Smooth muscle cell (in vitro differentiated cells): ENCODE measurements around a stretch of chr10.

- RAMPAGE, long total RNA = no peak
Measured at GRCh38 chr10:104067269-104067938, 18.3 kb downstream of the COL17A1 start.

DNA sequence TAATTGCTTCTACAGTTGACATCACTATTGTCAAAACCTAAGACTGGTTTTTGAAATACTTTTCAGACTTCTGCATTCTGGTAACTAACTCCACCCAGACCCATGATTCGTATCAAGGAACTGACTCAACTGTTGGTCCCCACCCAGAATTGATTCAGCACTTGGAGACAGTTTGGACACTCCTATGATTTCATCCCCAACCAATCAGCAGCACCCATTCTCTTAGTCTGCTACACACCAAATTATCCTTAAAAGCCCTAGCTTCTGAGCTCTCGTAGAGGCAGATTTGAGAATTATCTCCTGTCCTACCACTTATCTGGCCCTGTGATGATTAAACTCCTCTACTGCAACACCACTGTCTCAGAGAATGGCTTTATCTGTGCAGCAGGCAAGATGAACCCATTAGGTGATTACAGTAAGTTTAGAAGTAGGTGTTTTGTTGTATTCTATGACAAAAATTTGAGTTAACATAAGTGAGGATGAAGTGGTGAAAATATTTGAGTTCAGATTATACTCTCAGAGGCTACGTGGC is 7.7 kb upstream of the GSTO1 start:
- RAMPAGE, long total RNA = no peak

DNA sequence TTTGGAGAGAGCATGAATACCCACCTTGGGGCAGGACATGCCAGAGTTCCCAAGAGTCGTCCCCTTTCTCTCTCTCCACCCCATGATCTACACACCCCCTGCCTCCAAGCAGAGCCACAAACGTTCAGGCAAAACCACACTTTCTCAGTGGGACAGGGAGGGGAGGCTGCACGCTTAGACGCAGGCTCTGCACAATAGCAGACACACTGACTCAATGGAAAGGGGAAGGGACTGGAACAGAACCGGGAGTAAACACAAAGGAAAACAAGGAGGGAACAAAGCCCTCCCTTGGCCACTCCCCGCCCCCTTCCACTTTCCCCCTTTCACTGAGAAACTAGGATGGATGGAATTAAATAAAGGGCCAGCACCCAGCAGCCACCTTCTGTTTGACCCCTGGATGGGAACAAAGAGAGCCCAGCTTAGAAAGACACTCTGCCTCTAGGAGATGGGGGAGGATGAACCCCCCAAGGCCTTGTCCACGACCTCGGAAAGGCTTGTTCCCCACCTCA is 9.9 kb downstream of the ITPRIP start:
- RAMPAGE, long total RNA = no peak

DNA sequence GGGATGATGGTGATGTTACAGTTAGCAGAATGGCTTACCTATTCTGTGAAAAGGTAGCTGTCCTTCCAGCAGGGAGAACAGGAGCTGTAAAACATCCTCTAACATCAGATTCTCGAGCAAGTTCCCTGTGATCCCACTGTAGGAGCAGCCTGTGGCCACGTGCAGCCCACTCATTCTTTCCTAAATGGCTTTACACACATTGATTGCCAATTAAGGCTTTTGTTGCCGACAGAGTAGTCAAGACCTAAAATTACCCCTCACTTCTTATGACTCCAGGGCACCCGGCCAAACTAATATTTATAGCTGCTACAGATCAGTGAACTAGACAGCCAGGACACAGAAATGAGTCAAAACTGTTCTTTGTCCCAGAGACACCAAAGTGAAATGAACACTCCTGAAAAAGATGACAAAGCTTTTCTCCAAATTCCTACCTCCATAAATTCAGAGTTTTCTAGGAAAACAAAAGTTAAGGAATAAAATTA is 832.1 kb downstream of the SORCS3 start:
- RAMPAGE, long total RNA = no peak

GRCh38 chr10:105951968-105952537 is 1212.5 kb downstream of the SORCS1 start:
- RAMPAGE, long total RNA = no peak

GRCh38 chr10:106957762-106958245 is 206.7 kb downstream of the SORCS1 start:
- RAMPAGE, long total RNA = no peak

- RAMPAGE, long total RNA = no peak
Measured at GRCh38 chr10:108315485-108316407, 1151.2 kb upstream of the SORCS1 start.

- RAMPAGE, long total RNA = no peak
Measured at GRCh38 chr10:108911610-108912614, 1011.4 kb downstream of the XPNPEP1 start.

DNA sequence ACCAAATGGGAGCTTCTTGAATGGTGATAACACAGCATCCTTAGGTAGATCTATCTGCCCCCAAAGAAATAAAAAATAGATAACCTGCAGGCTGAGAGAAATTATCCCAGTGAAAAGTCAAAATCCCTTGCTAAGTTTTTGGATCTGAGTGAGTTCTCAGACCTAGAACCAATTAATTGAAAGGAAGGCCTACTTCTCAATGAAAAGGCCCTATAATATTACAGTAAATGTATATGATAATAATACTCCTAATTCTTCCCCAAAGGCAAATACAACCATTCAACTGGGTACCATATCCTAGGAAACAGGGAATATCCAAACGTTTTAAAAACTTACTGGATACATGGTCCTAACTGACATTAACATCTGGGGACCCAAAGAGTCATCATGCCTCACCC is 670.2 kb downstream of the XPNPEP1 start:
- RAMPAGE, long total RNA = no peak

DNA sequence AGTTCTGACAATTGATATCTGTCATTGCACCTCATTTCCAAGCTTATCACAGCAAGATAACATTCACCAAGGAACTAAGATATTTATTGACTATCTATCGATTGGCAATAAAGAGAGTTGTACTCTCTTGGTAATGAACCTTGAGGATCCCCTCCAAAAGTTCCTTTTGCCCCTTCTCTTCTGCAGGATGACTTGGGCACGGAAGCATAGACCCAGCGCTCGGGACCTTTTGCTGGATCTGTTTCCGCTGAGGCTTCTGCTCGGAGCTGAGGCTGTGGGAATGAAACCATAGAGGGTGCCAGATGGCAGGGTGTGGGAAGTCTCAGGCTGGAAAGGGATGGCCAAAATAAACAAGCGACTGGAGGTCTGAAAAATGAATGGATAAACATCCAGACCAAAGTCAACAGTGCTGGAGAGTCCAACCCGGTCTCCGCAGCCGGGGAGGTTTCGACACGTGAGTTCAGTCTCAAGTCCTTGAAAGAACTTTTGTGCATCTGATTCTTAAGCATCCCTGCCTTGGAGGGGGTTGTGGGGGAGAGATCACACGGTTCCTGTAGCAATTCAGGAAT is 42.1 kb upstream of the XPNPEP1 start:
- RAMPAGE, long total RNA = no peak

DNA sequence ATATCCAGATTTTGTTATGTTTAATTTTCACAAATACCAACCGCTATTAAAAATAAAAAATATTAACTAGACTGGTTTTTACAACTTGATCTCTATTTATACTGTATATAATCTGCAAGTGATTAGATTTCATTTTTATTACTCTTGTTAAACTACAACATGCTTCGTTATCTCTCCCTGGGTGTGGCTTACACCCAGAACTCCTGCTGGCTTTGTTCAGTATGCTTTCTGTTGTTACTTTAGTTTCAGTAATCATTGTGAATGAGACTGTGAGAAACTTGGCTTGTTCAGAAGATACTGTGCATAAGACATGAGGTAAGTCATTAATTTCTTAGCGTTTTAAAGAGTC is 11.7 kb upstream of the ADD3 start:
- RAMPAGE, long total RNA = no peak

DNA sequence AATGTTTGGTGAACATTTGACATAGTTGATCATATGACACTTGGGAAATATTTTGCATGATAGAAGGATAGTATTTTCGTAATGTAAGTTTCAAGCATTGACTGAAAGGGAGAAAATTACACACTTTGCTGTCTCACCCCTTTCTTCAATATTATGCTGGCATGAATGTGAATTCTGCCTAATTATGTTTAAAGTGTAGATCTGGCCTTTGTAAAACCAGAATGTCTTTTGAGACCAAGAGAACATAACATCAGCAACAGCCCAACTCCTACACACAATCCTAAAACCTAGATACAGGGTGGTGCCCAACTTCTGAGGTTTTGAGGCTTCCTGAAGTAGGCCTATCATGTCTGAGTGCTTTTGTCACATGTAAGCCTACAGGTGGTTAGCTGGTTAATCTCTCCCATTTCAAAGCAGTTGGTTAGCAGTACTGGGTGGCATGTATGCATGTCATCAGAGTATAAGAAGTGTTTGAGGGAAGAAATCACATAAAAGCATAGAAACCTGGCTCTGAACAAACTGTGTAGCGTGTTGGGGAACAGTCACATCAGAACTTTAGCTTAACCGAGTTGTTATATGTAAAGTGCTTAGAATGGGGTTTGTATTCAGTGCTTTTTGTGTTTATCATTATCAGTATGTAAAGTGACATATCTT is 2.2 kb downstream of the ADD3 start:
- RAMPAGE, long total RNA = no peak

- RAMPAGE, long total RNA = no peak
Measured at GRCh38 chr10:110274538-110275046, 30.1 kb downstream of the SMNDC1 start.

GRCh38 chr10:110303413-110303998 is 1.2 kb downstream of the SMNDC1 start:
- RAMPAGE, long total RNA = no peak

GRCh38 chr10:110456480-110456963 is 41.2 kb upstream of the DUSP5 start:
- RAMPAGE, long total RNA = no peak

DNA sequence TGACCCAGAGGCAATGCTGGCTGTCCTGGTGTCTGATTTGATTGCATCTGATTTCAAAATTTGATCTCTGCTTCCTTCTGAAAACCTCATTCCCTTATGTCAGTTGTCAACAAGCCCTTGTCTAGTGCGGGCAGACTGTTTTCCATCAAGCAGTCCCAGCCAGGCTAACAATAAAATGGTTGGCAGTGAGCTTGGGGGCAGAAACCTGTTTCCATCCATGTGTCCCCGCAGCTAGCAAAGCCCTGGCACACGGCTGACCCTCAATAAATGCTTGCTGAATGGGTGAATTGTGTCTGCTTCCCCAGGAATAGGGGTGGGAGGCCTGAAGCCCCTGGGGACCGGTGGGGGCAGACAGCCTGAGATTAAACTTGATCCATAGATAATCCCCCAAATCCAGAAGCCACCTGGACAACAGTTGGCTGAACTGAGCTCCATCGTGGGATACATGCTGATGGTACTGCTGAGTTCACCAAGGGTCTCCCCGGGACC is 1.0 kb upstream of the DUSP5 start:
- RAMPAGE, long total RNA = no peak

- RAMPAGE, long total RNA = no peak
Measured at GRCh38 chr10:110581849-110582219, 14.3 kb downstream of the SMC3 start.

DNA sequence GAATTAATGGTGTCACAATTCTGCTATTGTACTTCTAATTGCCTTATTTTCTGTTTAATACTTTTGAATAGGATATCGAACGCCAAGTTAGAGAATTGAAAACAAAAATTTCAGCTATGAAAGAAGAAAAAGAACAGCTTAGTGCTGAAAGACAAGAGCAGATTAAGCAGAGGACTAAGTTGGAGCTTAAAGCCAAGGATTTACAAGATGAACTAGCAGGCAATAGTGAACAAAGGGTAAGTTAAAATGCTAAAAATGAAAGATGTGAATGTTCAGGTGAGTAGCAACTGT is 15.8 kb downstream of the SMC3 start:
- RAMPAGE, long total RNA = no peak

GRCh38 chr10:110680337-110680679 is 36.2 kb downstream of the RBM20 start:
- RAMPAGE, long total RNA = no peak

GRCh38 chr10:110680865-110681477 is 36.8 kb downstream of the RBM20 start:
- RAMPAGE, long total RNA = no peak